Measurements from ENCODE around the gene HJURP.

DNA sequence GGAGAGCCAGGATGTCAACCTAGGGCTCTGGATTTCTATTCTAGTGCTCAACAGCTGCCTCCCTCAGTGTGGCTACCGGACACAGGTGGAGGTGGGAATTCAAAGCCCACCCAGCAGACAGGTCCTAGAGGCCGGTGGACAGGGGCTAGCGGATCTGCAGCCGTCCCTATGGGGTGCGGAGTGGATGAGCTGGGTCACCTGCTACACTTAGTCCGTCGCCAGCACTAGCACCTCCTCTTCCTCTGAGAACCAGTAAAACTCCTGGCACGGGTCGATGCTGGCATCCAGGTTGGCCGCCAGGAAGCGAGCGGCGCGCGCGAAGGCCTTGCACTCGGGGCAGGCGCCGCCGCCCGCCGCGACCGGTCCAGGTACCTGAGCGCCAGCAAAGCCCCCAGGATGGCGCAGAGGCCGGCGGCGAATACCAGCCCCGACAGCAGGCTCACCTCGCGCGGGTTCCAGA lies 27.8 kb upstream of the ALPP start:
- PRO-cap, result no peak

- PRO-cap, result no peak
These were observed 12.3 kb upstream of the ALPI start for GRCh38 chr2:232443551-232444122.

DNA sequence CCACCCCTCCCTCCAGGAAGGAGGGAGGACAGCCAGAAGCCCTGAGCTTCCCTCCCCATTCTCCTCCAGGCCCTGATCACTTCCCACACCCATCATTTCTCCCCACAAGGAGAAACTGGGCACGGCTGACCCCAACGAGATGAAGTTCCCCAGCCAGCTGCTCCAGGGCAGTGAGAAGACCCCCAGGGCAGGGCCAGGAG lies 12.9 kb upstream of the ECEL1 start:
- PRO-cap, result no peak

DNA sequence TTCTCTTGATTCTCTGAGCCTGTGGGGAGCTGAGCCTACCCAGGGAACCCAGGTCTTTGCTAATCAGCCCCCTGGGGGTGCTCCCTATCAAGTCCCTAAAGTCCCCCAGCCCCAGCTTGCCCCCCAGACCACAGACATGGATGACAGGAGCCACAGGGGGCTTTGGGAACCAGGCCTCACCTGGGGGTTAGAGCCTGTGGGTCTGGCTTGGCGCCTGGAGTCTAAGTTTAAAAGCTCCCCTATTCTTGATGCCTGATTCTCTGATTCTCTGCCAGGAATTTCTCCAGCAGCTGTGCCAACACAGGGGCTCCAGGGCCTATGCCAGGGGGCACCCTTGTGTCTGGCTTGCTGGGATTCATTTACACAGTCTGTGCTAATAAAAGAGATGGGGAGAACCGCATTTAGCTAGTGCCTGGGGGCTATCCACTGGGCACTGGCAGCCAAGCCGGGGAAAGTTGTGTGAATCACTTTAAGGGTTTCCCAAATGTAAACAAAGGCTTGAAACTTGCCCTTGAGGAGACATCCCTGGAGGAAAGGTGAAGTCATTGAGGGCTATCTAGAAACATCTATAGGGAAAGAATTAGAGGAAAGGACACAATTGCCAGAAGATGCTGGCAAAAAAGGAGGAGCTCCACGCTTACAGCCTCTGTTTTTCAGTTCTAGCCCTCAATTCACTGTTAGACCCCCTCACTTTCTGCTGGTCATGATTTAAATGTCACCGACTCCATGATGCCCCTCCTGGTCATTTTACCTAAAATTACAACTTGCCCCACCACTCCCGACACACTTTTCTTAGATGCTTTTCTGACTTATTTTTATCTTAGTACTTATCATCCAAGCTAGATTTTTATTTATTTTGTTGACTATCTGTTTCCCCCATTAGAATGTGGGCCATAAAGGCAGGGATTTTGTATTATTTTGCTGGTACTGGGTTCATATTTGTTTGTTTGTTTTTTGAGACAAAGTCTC lies 8.9 kb upstream of the EFHD1 start:
- PRO-cap, result no peak

GRCh38 chr2:232697500-232698085 lies 462 bp downstream of the GIGYF2 start:
- PRO-cap, result bidirectional peak, plus-strand start at chr2:232697560, minus-strand start at chr2:232697557; bidirectional peak, plus-strand start at chr2:232697806, minus-strand start at chr2:232697801; unidirectional peak, minus-strand start at chr2:232698014

- PRO-cap, result no peak
These were observed 30.1 kb upstream of the KCNJ13 start for GRCh38 chr2:232806441-232806838.

GRCh38 chr2:232872046-232872738 lies 2.1 kb downstream of the SNORC start:
- PRO-cap, result no peak

- PRO-cap, result bidirectional peak, plus-strand start at chr2:232876695, minus-strand start at chr2:232876415
These were observed 6.4 kb downstream of the SNORC start for GRCh38 chr2:232876290-232877045.

DNA sequence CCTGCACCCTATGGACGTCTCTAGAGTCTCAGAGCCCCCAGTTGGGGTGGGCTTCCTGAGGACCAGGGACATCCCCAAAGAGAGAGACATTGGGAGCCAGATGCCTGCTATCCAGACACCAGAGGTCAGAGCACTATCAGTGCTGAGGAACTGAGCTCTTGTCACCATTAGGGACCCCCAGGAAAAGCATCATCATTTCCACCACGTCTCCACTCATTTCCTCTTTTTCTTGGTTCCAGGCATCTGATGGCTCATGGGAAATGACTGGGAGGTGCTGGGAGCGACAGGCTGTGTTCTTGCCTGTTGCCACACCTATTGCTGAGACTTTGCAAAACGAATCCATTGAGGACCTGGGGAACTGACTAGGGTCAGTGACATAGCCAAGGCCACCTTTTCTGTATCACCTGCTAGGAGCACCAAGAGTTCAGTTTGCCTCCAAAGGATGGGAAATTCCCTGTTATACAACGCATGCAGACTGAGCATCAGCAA lies 9.5 kb downstream of the NEU2 start:
- PRO-cap, result no peak

- PRO-cap, result no peak
These were observed 61.8 kb downstream of the INPP5D start for GRCh38 chr2:233121895-233122422.

DNA sequence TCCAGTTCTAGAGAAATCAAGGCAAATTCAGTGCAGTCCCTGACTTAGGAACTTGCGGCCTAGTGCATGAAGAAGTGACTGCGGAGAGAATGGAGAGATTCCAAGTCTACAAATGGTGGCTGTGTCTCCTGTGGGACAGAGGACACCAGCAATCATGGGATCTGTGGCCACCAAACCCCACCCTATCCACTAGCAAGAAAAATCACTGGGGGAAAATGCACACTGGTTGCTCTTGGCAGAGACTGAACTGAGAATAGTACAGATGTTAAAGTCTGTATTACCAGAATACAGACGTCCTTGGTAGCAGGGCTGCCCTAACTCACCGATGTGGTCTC lies 55.1 kb upstream of the ATG16L1 start:
- PRO-cap, result no peak

GRCh38 chr2:233280267-233280711 lies 27.3 kb upstream of the SAG start:
- PRO-cap, result no peak

GRCh38 chr2:233329551-233329951 lies 21.9 kb downstream of the SAG start:
- PRO-cap, result unidirectional peak, minus-strand start at chr2:233329724

DNA sequence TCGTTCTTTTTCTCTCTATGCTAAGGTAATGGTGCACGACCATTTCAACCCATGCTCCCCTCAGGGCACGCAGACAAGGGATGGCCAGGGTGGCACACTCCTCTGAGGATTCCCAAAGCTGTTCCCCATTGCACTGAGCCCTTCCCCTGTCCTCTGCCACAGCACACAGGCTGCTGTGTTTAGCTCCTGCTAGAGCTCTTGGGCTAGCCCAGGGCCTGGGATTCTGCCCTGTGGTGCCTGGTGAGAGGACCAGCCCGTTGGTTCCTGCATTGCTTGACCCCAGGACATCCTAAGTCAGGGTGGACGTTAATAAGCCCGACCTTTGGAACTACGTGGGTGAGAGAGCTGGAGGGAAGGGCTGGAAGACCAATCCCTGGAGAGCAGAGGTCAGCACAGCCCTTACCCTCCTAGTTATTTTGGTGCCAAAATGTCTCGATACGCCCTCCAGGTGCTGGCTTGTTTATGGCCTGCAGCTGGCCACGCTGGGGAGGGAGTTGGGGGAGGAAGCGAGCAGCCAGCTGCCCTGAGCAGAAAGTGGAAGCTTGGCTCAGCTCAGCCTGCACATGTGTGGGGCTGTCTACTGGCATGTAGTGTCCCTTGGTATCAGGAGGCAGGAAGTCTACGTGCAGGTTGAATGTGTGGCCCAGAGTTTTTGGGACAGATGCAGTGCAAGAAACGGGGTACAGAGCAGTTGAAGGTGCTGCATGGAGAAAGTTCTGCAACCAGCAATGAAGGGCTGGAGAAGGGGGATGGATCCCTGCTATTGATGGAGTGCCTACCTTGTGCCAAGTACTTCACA lies 5.3 kb upstream of the DGKD start:
- PRO-cap, result no peak

- PRO-cap, result no peak
These were observed 86.5 kb downstream of the DGKD start for GRCh38 chr2:233440719-233441333.

DNA sequence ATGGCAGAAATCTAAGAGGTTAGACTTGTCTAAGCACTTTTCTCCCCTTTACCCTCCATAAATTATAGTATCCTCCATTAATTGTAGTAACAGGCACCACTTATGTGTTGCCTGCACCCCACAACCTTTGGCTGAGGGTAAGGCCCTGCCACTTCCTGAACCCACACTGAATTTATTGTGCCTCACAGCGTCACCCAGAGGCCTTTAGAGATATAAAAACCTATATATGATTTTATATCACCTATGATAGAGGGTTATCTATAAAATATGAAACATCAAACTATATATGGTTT lies 2.6 kb downstream of the UGT1A9 start:
- PRO-cap, result no peak

GRCh38 chr2:233758884-233759564 lies 1.0 kb upstream of the UGT1A1 start:
- PRO-cap, result no peak

- PRO-cap, result no peak
These were observed 4.0 kb downstream of the UGT1A1 start for GRCh38 chr2:233763727-233764893.

DNA sequence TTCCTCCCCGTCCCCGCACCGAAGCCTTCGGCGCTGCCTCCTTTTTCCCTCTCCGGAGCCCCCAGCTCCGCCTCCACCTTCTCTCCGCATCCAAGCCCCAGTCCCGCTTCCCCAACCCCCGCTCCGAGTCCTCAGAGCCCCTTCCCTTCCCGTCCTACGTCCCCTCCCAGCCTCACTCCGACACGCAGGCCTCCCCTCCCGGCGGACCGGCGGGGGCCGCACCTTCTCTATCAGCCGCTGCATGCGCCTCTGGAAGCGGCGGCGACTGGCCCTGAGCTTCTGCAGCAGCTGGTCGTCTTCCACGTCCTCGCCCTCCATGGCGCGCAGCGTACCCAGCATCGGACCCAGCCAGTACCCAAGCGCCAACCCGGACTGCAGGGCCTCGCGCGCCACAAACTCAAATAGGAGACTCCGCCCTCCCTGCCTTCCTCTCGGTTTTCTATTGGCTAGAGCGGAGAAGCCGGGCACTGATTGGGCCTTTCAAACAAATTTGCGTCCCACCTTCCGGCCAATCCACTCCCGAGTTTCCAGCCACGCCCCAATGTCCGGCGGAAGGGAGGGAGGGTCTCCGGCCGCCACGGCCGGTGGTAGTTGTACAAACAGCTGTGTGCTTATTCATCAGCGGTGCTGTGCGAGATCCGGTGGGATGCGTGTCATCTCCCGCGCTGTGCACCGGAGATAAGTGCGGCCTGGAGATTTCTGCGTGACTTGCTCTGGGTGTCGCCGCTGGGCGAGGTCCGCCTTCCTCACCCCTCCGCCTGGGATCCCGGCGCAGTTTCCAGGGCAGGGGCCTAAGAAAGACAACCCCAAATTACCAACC lies at the start of gene HJURP:
HJURP (minus strand) TSS at position 374 of the 820 bp plus-strand sequence.
- PRO-cap, result bidirectional peak, plus-strand start at position 159 of the sequence, minus-strand start at position 90 of the sequence; bidirectional peak, plus-strand start at position 614 of the sequence, minus-strand start at position 374 of the sequence

DNA sequence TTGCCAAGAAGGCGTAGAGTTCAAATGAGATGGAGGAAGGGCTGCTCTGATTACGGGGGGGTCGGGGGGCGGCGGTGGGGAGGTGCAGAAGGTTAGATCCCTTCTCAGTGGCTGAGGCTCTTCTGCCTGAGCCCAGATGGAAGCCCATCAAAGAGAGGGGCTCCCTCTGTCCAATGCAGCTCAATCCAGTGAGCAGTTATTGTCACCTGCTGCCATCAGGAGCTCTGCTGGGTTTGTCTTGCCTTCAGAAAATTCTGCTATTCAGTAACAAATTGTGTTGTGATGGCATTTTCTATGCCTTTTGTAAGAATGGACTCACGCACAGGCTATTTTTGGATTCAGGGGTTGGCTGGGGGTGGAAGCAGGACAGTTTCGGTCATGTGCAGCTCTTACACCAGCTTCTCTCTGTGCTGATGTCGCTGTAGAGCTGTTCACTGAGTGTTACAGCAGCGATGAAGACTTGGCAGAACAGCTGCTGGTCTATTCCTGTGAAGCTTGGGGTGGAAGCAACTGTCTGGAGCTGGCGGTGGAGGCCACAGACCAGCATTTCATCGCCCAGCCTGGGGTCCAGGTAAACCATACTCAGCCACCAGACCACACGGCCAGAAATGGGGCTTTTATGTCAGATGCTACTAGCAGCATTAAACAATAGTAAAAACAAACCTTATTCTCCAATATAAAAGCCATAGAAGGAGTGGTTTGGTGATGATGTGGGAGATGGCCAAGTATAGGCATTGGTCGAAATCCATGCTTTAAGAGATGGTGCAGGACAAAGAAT lies 49.2 kb downstream of the TRPM8 start:
- PRO-cap, result no peak

Data from endothelial cell (in vitro differentiated cells).